Ishikawa (cell line): ENCODE results near the genes FANCF, LUZP2 and METTL15.

DNA sequence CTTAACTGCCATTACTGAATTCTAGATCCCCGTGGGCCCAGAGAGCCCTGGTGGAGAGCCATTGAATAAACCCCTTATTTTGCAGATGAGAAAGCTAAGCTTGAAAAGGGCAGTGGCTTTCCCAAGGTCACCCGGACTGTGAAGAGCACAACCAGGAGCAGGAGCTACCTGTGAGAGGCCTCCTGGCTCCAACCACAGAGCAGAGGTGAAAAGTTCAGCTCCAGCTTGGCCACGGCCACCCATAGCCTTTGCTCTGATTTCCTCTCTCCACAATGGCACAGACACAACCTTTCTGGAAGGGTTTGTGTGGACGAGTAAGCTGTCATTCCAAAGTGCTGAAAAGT lies 14.3 kb upstream of the NAV2 start:
- RRBS: no CpG with 5 or more reads among the region's 4 CpGs

- RRBS: no CpG with 5 or more reads among the region's 2 CpGs
Measured at GRCh38 chr11:19753481-19753850, 40.8 kb downstream of the NAV2 start.

GRCh38 chr11:19813491-19813802 lies 100.8 kb downstream of the NAV2 start:
- RRBS: no CpG with 5 or more reads among the region's 7 CpGs

DNA sequence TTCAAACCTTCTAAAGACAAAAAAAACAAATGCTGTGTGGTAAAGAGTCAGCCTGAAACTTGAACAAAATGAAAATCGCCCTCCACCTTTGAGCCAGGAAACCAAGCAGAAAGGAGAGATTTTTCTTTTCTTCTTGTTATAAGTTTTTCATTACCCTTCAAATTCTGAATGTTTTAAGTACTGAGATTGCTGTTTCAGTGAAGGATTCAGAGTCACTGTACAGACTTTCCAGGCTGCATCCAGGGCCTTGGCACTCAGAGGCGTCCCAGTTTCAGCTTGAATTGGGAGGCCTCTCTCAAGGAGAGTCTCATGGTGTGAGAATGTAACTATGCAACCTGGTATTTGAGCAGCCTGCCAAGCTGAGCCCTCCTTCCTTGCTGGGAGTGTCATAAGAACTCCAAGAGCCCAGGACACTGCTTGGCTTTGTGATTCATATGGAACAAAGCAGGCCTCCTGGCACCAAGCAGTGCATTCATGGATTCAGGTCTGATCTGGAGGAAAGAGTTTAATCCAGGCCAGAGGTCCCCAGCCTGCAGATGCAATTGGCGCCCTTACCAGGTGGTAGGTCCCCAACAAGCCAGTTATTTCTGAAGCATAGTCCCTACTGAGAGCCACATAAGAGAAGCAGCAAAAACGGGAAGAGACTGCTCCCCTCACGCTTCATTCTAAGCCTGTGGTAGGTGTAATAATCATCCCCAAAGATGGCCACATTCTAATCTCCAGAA lies 171.7 kb downstream of the DBX1 start:
- RRBS: no CpG with 5 or more reads among the region's 5 CpGs

DNA sequence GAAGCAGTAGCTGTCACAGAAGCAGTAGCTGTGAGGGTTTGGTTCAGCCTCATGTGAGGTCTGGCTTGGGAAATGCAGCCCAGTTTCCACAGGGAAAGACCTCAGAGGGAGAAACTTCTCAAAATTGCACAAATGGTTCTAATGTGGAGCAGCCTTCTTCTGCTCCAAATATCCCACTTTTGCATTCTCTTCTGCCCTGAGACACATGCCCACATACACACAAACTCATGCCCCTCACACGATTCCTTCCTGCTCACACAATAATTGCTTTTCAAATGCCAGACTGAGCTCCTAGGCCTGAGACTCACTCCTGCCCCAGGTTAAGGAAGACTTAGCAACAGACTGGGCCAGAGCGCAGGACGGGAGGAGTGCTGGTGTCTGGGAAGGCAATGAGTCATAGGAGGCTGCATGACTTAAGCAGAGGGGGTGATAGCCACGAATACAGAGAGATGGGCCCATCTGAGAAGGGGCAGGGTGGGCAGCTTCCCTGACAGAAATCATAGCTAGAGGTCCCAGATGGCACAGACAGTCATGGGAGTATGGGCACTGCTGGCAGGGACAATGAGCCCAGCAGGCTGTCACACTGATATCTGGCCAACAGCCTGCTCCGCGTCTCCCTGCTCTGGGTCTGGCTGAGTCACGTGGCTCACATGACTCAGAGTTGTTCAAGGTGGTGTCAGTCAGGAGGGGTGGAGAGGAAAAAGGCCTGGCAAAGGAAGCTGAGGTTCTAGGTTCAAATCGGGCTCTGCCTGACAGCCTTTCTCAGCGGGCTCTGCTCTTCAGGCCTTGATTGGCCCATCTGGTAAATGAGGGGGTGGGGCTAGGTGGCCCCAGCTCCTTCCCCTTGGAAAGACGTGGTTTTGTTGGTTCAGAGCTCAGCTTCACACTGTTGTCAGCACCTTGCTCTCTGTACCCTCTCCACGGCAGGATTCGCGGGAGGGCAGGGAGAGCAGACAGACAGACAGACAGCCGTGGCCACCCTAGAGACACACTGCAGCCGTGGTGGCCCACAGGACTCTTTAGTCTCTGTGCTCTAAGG lies 48.0 kb downstream of the DBX1 start:
- RRBS: no CpG with 5 or more reads among the region's 15 CpGs

- RRBS: 46% methylated on average over 25 of the region's 69 CpGs
Measured at GRCh38 chr11:22624914-22625899, at the start of gene FANCF. TSS of gene FANCF (minus strand) at chr11:22625823.

- RRBS: no CpG with 5 or more reads among the region's 2 CpGs
Measured at GRCh38 chr11:22680643-22681209, 14.3 kb downstream of the GAS2 start.

GRCh38 chr11:24496509-24497391 lies at the start of gene LUZP2:
TSS of gene LUZP2 (plus strand) at chr11:24497053.
- RRBS: 2% methylated on average over 23 of the region's 70 CpGs

- RRBS: no CpG with 5 or more reads among the region's 4 CpGs
Measured at GRCh38 chr11:25991392-25991776, 340.5 kb upstream of the ANO3 start.

DNA sequence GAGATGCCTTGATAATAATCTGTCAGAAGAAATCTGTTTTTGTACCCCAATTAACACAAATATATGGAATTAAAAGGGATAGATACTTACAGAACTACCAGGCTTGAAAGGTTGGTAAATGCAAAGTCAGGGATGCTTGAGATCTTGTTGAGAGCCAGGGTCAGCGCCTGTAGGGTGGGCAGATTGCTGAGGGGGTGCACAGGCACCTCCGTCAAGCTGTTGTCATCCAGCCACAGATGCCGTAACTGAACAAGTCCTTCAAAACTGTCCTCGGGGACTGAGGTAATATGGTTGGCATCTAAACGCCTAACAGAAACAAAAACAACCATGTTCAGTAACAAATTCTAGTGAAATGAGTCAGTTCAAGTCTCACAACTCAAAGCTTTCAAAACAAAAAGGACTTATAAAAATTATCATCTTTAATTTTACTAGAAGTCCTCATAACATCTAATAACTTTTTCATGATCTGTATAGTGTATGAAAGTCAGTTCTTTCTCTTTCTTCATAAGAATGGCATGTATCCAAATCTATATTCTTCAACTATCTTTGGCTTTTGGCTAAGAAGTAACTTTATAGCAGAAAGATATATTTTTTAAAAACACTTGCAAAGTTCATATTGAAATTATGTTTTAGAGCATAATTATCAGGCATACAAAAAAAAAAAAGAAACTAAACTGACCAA lies 22.3 kb upstream of the CCDC34 start:
- RRBS: no CpG with 5 or more reads among the region's 5 CpGs

- RRBS: no CpG with 5 or more reads among the region's 3 CpGs
Measured at GRCh38 chr11:27402759-27403217, 39.8 kb upstream of the CCDC34 start.

DNA sequence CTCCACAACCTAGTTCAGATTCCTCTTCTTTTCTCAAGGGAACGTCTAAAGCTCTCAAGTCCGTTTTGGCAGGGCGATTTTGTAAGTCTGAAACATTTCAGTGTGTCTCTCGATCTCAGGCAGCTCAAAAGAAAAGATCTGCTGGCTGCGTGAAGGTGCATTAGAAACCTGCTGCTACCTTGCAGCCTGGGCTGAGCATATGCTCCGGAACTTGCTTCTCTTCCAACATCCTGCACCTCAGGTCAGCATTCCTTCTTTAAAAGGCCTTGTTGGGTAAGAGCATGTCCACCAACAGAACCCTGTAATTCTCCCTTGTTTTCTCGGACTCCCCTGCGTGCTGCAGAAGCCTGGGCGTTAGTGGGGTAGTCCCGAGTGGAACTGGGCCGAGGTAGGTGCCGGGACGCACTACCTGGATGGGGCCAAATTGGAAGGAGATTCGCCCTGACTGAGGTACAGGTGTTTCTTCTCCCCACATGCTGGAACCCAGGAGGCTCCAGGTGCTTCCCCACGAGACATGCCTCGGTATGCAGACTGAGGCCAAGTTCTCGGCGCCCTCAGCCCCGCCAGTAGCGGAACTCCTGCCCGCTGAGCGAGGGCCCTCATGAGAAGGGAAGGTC lies 1.3 kb downstream of the LGR4 start:
- RRBS: no CpG with 5 or more reads among the region's 22 CpGs

DNA sequence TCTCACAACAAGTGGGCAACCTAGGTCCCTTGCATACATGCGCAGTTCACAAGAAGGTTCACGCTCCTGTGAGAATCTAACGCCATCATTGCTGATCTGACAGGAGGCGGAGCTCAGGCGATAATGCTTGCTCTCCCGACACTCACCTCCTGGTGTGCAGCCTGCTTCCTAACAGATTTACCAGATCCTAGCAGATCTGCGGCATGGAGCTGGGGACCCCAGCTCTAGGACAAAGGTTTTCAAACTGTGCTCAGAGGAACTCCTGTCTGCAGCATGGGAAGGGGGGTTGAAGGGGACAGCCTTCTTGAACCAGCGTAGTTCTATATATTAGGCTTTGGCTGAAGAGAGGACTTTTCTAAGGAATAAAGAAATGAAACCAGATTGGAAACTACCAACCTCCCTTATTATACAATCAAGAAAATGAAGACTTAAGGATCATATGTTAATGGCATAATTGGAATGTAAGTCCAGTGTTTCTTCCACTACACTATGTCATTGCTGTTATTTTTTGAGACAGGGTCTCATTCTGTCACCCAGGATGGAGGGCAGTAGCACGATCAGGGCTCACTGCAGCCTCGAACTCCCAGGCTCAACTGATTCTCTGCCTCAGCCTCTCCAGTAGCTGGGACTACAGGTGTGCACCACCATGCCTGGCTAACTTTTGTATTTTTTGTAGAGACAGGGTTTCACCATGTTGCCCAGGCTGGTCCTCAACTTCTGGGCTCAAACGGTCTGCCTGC lies 17.0 kb downstream of the LIN7C start:
- RRBS: no CpG with 5 or more reads among the region's 11 CpGs

DNA sequence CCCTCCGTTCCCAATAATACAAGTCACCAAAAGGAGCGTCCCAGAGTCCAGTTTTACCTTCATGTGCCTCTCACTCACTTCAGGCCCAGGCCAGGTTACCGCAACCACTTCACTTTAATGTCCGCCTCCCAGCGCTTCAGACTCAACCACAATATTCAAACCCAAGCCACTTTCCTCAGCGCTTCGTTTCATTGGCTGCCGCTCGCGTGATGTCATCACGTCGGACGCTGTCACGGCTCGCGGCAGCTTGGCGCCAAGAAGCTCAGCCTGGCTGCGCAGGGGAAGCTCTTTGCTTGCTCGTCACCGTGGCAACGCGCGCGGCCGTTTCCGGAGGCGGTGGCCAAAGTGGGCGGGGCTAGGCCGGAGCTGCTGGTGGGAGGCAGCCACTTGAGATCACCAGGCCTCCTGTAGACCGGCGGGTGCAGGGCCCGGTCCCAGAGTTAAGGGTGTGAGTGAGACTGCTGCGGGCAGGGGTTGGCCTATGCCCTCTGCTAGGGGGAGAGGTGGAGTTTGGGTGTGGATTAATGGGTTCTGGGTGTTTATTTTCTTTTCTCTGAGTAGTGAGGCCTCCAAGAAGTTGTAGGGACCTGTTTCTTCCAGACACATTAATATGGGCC lies at the start of gene METTL15:
TSS of gene METTL15 (plus strand) at position 382 of the 617 bp plus-strand sequence.
- RRBS: 6% methylated on average over 2 of the region's 33 CpGs

- RRBS: no CpG with 5 or more reads among the region's 10 CpGs
Measured at GRCh38 chr11:28158717-28159701, 50.8 kb downstream of the METTL15 start.

GRCh38 chr11:29119523-29120816 lies 896.9 kb downstream of the KCNA4 start:
- RRBS: no CpG with 5 or more reads among the region's 12 CpGs

GRCh38 chr11:30549498-30550025 lies 36.6 kb downstream of the MPPED2 start:
- RRBS: no CpG with 5 or more reads among the region's 4 CpGs

- RRBS: no CpG with 5 or more reads among the region's 1 CpG
Measured at GRCh38 chr11:31446353-31447025, 62.9 kb downstream of the IMMP1L start.